ENCODE results near the genes MED13L, WSB2 and SRRM4.

DNA sequence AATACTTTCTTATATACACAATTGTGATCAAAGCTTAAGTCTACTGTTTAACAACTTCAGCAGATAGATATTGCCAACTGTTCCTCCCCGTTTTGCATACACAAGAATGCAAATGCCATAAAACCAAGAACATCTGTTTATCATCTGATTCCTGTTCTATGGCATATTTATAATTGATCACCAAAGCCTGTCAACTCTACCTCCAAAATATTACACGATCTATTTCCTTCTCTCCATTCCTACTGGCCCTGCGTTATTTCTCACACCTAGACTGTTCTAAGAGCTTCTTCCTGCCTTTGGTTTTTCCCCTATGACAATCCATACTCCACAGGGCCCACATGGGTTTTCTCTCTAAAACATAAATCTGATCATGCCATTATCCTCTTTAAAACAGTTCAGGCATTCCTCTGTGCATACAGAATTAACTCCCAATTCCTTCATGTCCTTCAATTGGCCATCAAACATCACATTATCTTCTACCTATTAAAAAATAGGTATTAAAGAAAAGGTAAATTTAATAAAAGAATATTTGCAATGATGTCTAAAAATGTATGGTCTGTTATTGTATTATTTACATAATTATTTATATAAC lies 15.8 kb downstream of the MED13L start:
- PRO-cap = no peak
- RAMPAGE, long total RNA, 2 experiments = no peak in any of the 2 experiments

DNA sequence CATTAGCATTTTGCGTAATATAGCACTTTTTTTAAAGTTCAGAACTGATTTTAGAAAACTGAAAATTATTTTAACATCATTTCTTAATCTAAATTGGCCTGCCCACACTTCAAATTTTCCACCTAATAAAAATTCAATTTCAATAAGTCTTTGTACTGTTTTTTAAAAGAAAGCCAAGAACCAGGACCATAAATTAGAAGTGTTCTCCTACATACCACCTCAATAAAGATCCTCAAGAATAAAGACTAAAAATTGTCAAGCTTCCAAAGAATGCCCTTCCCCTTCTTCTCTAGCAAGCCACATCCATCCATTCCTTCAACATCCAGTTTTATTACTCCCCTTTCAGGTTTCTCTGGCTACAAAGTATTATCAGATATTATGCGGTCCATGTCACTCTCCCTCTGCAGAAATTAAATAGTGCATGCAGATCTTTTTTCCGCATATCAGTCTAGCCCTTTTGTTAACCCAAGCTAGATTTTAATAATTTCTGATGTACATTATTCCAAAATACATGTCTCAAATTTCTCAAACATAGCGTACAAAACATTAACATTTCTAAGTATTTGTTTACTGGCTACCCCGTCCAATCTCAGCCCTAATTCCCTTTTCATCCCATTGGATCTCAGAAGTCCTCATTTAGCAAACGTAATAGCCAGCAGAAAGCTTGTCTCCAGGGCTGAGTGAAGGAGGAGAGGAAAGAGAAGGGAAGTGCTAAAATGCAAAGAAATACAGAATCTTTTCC lies 11.7 kb downstream of the MED13L start:
- PRO-cap = no peak
- RAMPAGE, long total RNA, 2 experiments = no peak in any of the 2 experiments

GRCh38 chr12:116277482-116278283 lies at the start of gene MED13L:
TSS of gene MED13L (minus strand) at chr12:116277693.
- PRO-cap = bidirectional peak, plus-strand start at chr12:116277886, minus-strand start at chr12:116277684; unidirectional peak, minus-strand start at chr12:116277939
- RAMPAGE, long total RNA, 2 experiments = no peak in any of the 2 experiments

DNA sequence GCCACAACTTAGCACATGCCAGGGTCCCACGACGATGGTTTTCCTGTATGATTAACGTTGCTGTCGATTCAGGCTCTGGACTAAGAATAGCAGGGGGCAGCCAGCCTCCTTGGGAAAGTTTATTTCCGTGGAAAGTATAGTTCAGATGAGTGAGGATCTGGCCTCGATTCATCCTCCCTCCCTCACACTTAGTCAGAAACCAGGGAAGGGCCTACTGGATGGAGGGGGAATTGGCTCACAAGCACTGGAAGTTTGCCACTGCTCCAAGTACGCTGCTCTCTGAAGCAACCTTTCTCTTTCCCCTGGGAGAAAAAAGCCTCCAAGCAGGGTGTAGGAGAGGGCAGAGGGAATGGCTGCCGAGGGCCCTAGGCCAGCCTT lies 105.7 kb upstream of the MED13L start:
- PRO-cap = no peak
- RAMPAGE, long total RNA, 2 experiments = no peak in any of the 2 experiments

DNA sequence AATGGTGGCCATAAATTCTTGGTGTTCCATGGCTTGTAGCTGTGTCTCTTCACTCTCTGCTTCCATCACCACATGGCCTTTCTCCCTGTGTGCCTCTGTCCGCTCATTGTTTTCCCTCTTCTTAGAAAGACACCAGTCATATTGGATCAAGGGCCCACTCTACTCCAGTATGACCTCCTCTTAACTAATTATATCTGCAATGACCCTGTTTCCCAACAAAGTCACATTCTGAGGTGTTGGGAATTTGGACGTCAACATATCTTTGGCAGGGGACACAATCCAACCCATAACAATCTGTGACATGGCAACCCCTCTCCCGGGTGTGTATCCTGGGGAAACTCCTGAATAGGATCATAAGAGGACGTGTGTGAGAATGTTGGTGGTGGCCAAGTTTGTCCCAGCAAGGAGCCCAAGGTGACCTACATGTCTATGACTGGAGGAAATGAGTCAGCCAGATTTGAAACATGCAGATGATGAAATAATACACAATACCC lies 7.4 kb upstream of the MAP1LC3B2 start:
- PRO-cap = no peak
- RAMPAGE, long total RNA, 2 experiments = no peak in any of the 2 experiments

DNA sequence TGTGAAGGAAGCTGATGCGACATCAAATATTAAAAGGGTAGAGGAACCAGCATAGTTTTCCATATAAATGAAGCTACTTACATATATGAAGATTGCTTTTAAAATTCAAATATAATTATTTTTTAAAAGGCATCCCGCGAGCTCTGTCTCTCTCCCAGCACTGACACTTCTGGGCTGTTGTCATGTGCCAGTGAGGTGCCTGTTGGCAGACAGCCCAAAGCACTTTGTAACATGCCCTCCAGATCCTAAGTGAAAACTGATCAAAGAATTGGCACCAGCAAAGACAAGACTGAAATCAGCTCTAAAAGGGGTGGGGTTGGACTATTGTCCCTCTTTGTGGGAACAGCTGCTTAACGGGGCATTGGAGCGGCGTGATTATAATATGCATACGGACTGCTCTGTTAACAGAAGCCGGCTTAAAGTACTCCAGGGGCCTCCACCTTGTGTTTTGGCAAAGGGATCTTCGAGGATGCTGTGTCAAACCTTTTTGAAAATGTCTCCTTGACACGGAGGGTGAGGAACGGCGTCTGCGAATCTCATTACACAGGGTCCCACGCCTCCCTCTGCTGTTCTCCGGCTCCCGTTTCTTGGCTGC lies 44.6 kb downstream of the SPRING1 start:
- PRO-cap = no peak
- RAMPAGE, long total RNA, 2 experiments = no peak in any of the 2 experiments

DNA sequence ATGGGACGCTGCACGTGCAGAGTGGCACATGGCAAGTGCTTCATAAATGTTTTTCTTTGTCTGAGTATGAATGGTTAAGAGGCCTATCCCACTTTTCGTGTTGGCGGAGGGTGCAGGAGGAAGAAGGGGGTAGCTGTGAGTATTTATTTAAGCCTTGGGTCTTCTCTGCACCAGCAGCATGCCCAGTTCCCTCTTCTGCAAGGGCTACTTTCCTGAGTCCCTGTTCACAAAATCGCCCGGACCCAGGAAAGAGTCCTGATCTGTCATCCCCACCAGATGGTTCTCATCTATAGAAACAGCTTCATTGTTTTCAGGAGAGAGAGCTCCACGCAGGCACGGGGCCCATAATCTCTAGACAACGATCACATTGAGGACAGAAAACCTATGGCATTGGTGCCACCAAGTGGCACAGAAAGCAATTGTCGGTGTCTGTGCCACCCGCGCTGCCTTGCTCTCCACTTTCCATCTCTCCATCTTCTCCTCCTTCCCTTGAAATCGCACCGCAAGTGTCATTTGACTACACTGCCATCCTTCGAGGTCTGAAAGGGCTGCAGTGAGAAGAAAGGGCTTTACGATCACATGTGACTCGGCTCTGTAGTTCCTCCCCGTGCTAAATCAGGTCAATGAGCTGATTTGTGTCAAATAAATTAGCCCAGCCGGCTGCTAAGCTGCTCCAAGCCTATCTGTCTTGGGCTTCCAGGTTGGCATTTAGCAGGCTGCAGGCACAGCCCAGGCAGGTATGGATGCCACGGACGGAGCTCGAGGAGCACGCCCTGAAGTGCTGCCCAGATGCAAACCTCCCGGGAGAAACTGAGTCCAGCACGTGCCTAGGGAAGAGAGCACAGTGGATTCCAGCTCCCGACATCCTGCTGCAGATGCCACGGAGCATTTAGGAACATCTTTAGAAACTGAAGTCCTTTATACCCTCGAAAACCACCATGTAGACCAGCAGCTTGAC lies 28.9 kb downstream of the SPRING1 start:
- PRO-cap = no peak
- RAMPAGE, long total RNA, 2 experiments = no peak in any of the 2 experiments

GRCh38 chr12:116719715-116720316 lies 18.1 kb downstream of the SPRING1 start:
- PRO-cap = no peak
- RAMPAGE, long total RNA, 2 experiments = no peak in any of the 2 experiments

DNA sequence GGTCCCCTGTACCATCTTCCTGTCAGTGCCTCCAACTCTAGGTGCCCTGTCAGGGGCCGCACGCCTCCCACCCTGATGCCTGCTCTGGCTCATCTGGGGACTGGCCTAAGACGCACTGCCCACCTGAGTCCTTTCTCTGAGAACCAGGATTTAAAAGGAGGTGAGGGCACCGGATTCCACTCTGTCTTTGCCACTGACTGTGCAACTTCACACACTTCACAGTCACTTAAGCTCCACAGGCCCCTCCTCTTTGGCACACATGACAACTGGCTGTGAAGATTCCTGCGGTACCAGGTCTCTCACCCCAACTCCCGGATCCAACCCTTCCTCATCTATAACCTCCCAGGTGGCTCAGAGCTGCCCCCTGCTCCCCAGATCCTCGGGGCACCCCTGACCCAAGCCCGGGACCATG lies 45.4 kb downstream of the TESC start:
- PRO-cap = no peak
- RAMPAGE, long total RNA, 2 experiments = no peak in any of the 2 experiments

- PRO-cap = no peak
- RAMPAGE, long total RNA, 2 experiments = no peak in any of the 2 experiments
Observed at GRCh38 chr12:117068329-117068877, 30.8 kb downstream of the TESC start.

GRCh38 chr12:117139251-117139733 lies 40.1 kb upstream of the TESC start:
- PRO-cap = no peak
- RAMPAGE, long total RNA, 2 experiments = no peak in any of the 2 experiments

DNA sequence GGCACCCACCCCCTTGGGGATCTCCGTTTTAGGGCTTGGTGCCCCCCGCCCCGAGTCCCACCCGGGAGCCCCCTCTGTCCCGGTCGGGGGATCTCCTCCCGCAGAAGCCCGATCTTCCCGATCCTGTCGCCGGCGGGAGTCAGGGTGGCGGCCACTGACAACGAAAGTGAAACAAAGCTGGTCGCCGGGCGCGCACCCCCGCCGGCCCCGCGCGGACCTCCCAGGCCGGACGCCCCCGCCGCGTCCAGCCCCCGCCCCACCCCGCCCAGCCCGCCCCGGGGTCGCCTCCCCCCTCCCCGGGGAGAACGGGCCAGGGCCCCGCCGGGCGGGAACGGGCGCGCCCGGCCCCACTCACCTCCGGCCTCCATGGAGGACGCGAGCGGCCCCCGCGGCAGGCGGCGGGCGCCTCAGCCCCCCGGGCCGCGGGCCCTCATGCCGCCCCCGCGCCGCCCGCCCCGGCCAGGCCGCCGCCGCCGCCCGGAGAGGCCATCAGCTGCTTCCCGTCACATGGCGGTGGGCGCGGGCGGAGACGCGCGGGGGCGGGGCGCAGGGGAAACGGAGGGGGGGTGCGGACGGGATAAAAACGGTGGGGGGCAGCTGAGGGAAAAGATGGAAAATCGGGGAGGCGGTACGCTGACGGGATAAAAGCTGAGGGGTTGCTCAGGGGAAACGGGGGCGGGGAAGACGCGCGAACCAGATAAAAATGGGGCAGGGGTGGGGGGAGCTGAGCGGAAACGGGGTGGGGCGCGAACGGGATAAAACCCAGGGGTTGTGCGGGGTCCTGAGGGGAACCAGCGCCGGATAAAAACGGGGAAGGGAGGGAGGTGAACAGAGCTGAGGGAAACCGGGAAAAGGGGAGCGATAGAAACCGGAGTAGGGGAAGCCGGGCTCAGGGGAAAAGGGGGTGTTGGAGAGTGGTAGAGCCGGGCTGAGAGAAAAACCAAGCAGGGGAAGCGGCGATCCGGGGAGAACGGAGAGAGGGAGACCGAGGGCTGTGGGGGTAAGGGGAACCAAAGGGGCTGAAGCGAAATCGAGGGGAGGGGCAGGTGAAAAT lies at the start of gene WSB2:
TSS of gene WSB2 (minus strand) at position 499 of the 1,054 bp plus-strand sequence.
- PRO-cap = bidirectional peak, plus-strand start at position 302 of the sequence, minus-strand start at position 168 of the sequence; bidirectional peak, plus-strand start at position 605 of the sequence, minus-strand start at position 499 of the sequence
- RAMPAGE, long total RNA, 2 experiments = start-site peak on the minus strand in 2 of 2 experiments, centred at positions 398 to 416 of the sequence, 16 to 36 reads per replicate

DNA sequence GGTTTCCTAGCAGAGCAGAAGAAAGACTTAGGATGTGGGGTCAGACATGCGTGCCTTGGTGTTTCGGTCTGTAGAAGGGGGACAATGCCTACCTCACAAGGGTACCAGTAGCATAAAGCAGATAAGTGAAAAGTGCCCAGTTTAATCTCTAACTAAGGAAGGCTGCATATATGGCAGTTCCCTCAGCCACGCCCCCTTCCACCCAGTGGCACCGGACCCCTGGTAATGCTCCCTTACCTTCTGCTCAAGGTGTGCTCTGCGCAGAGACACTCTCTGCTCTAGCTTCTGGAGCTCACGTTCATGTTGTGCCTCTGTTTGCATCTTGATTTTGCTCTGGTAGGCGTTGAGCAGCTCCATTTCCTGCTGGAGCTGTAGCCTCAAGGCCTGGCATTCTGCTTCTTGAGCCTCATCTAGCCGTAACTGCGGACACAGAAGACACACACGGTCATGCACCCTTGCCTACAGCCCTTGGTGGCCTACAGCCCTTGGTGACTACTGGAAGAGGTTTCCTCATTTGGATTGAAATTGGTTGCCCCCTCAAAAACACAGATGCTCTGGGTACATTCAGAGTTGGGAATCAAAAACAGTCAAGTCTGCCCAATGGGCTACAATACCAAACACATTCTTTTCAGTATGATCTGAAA lies 16.2 kb downstream of the PEBP1 start:
- PRO-cap = no peak
- RAMPAGE, long total RNA, 2 experiments = no peak in any of the 2 experiments

DNA sequence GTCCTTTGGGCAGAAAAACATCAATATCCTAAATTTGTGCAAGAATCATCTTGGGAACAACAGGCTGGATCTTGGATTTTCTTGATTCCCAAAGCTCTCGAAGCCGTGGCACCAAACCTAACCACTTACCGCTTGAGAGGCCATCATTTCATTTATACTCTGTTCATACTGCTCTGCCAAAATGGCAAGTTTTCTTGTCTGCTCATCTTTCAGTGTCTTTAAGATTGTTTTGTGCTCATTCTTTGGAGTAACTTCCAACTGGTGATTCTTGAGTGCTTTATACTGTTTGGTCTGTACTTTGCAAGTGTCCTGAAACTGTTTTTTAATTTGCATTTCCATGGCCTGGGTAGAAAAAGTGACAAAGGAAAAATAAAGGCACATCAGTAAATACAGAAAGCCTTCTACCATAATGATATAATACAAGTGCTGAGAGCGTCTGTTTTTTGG lies 24.1 kb downstream of the PEBP1 start:
- PRO-cap = no peak
- RAMPAGE, long total RNA, 2 experiments = no peak in any of the 2 experiments

GRCh38 chr12:118307508-118308050 lies 65.1 kb downstream of the TAOK3 start:
- PRO-cap = no peak
- RAMPAGE, long total RNA, 2 experiments = no peak in any of the 2 experiments

DNA sequence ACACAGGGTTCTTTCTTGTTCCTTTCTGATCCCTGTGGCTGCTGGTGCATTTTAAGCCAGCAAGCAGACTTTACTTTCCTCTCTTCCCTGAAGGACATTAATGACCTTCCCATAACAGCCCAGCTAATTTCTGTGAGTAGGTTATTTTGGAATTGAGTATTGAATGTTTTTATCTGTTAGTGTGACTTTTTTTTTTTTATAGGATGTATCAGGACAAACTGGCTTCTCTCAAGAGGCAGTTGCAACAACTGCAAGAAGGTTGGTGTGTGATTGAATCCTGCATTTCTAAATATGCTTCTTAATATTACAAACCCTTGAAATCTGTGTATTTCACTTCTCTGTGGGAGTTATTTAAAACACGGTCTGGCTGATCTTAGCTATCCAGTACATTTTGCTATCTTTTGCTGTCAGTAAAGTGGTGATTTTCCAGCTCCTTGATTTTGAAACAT lies 7.5 kb downstream of the SUDS3 start:
- PRO-cap = no peak
- RAMPAGE, long total RNA, 2 experiments = no peak in any of the 2 experiments

DNA sequence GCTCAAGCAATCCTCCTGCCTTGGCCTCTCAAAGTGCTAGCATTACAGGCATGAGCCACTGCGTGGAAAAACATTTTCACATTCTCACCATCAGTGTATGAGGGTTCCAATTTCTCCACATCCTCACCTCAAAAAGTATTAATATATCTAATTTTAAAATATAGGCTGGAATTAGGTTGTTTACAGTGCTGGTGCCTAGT lies 255.4 kb downstream of the SUDS3 start:
- PRO-cap = no peak
- RAMPAGE, long total RNA, 2 experiments = no peak in any of the 2 experiments

DNA sequence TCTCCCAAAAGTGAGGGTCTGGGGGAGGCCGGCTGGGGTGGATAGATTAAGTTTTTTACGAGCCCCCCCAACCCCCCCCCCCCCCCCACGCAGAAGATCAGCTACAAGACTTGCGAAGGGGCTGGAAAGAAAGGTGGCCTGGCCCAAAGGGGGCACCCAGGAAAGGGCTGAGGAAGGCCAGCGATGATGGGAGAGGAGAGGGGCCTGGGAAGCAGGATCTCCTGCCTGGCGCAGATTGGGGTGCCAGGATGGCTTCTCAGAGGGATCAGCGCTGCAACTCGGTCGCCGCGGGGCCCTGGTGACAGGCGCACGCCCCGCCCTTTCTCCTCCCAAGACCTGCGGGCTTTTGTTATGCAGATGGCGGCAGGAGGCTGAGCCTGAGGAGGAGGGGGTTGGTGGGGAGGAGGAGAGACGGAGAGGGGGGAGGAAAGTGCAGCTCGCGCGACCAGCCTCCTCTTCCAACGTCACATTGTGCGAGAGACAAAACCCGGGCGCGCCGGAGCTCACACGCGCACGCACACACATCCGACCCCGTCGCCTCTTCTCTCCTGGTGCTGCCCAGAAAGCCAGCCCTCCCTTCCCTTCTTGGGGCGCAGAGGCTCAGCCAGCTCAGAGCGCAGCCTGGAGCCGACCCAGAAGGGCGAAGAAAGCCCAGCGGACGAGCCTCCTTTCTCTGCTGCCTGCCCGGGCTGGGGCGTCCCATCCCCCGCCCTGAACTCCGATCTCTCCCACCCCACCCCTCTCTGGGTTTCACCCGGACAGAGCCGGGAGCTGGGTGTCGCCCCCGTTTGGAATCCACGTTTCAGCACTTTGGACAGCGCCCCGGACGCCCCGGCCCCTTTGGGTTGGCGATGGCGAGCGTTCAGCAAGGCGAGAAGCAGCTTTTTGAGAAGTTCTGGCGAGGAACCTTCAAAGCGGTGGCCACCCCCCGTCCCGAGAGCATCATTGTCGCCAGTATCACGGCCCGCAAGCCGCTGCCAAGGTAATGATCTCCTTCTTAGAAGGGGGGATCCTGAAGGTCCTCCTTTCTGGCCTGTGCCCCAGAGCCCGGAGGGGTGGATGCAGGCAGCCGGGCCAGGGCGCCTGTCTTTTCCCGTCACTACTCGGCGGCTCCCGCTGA lies at the start of gene SRRM4:
TSS of gene SRRM4 (plus strand) at position 510 of the 1,120 bp plus-strand sequence.
- PRO-cap = no peak
- RAMPAGE, long total RNA, 2 experiments = no peak in any of the 2 experiments

GRCh38 chr12:119008523-119009603 lies 27.5 kb downstream of the SRRM4 start:
- PRO-cap = no peak
- RAMPAGE, long total RNA, 2 experiments = no peak in any of the 2 experiments

GRCh38 chr12:119175841-119176912 lies 2.6 kb upstream of the HSPB8 start:
- PRO-cap = bidirectional peak, plus-strand start at chr12:119176611, minus-strand start at chr12:119176492
- RAMPAGE, long total RNA, 2 experiments = no peak in any of the 2 experiments

Data from prostate gland (tissue), 2 donors.